ENCODE measurements around the genes ADSS1, ZBTB42 and CDCA4.

- RRBS: no CpG with 5 or more reads among the region's 14 CpGs
CAGE:
- cytosol, long polyA plus RNA: no peak
- long polyA plus RNA: no peak
- nucleus, long polyA plus RNA: no peak
Observed at GRCh38 chr14:104100331-104100991, 15.0 kb downstream of the ASPG start.

GRCh38 chr14:104138954-104139498 is 639 bp downstream of the KIF26A start:
- RRBS: 3% methylated on average over 24 of the region's 45 CpGs
CAGE:
- cytosol, long polyA plus RNA: no peak
- long polyA plus RNA: no peak
- nucleus, long polyA plus RNA: no peak

DNA sequence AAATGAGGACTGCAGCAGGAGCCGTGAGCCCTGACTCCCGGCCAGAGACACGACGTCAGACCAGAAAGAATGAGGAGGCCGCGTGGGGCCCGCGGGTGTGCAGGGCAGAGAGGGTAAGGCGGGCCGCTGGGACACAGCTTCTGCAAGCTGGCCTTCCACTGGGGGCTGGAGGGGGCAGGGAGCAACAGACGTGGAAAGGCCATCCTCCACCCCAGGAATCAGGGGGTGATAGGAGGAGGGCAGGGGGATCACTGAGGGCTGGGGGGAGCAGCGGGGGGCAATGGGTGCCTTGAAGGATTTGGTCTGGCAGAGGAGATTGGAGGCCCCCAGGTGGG is 6.8 kb downstream of the C14orf180 start:
- RRBS: no CpG with 5 or more reads among the region's 12 CpGs
CAGE:
- cytosol, long polyA plus RNA: no peak
- long polyA plus RNA: no peak
- nucleus, long polyA plus RNA: no peak

GRCh38 chr14:104656303-104656716 is 33.1 kb upstream of the INF2 start:
- RRBS: no CpG with 5 or more reads among the region's 20 CpGs
CAGE:
- cytosol, long polyA plus RNA: no peak
- long polyA plus RNA: no peak
- nucleus, long polyA plus RNA: no peak

DNA sequence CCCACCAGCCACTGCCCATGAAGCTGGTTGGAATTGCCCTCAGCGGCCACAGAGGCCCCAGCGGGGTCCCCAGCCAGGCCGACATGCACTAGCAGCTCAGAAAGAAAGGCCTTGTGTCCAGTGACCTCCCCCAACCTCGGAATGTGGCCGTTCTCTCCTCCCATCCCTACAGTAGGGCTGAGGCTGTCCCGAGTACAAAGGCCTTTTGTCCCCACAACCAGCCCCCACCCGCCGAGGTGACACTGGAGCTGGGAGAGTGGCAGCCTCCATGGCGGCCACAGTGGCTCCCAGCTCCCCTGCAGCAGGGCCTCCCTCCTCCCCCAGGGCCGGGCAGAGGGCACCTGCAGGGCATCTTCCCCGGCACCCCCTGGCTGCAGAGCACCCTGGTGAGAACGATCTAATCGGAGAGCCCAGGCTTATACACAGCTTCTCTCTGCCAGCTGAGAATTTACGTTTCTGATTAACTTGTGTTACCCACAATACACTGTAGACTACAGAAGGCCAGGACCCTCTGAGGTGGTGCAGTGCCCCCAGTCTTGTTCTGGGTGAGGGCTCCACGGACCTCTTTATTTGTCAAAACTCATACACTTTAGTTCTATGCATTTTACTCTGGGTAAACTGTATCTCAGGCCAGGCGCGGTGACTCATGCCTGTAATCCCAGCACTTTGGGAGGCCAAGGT is 23.2 kb upstream of the INF2 start:
- RRBS: no CpG with 5 or more reads among the region's 17 CpGs
CAGE:
- cytosol, long polyA plus RNA: no peak
- long polyA plus RNA: no peak
- nucleus, long polyA plus RNA: no peak

- RRBS: no CpG with 5 or more reads among the region's 17 CpGs
CAGE:
- cytosol, long polyA plus RNA: no peak
- long polyA plus RNA: no peak
- nucleus, long polyA plus RNA: no peak
Observed at GRCh38 chr14:104676699-104677169, 12.7 kb upstream of the INF2 start.

DNA sequence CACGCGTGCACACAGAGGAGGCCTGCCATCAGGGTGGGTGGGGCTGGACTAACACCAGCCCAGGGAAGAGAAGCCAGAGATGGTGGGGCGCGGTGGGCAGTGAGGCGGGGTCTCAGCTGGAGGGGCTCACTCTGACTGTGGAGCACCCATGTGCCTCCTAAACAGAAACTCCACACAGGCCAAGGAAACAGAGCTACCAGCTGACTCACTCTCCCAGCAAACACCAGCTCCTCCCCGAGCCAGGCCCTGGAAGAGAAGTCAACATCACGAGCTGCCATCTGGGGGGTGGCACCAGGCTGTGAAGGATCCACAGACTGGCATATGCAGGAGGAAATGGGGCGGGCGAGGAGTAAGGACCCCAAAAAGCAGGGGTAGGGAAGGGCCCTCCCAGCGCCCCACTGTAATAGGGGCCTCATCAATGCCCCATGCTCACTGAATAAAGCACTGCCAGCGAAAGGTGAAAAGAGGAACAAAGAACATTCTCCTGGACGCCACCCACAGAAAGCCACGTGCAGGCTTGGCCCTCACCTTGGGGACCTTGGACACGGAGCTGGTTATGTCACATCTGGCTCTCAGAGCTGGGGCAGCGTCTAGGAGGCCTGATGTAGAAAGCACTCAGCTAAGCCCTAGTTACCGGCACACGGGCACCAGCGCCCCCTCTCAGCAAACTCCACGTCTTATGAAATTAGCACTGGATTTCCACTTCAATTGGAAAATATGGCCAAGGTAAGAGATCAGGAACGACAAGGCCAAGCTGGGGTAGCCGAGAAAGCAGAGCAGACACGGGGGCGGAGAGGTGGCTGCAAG is 8.4 kb upstream of the INF2 start:
- RRBS: no CpG with 5 or more reads among the region's 23 CpGs
CAGE:
- cytosol, long polyA plus RNA: no peak
- long polyA plus RNA: no peak
- nucleus, long polyA plus RNA: no peak

GRCh38 chr14:104712365-104712709 is 11.7 kb upstream of the ADSS1 start:
- RRBS: 82% methylated on average over 4 of the region's 14 CpGs
CAGE:
- cytosol, long polyA plus RNA: no peak
- long polyA plus RNA: no peak
- nucleus, long polyA plus RNA: no peak

GRCh38 chr14:104723869-104724829 is at the start of gene ADSS1:
TSS of gene ADSS1 (plus strand) at chr14:104724229.
- RRBS: 2% methylated on average over 24 of the region's 84 CpGs
CAGE:
- cytosol, long polyA plus RNA: no peak
- long polyA plus RNA: no peak
- nucleus, long polyA plus RNA: no peak

- RRBS: no CpG with 5 or more reads among the region's 2 CpGs
CAGE:
- cytosol, long polyA plus RNA: no peak
- long polyA plus RNA: no peak
- nucleus, long polyA plus RNA: no peak
Observed at GRCh38 chr14:104734295-104734581, 10.2 kb downstream of the ADSS1 start.

- RRBS: no CpG with 5 or more reads among the region's 11 CpGs
CAGE:
- cytosol, long polyA plus RNA: no peak
- long polyA plus RNA: no peak
- nucleus, long polyA plus RNA: no peak
Observed at GRCh38 chr14:104770475-104771331, 17.8 kb downstream of the SIVA1 start.

GRCh38 chr14:104800104-104801206 is at the start of gene ZBTB42:
TSS of gene ZBTB42 (plus strand) at chr14:104801101.
- RRBS: 2% methylated on average over 61 of the region's 151 CpGs
CAGE:
- cytosol, long polyA plus RNA: no peak
- long polyA plus RNA: no peak
- nucleus, long polyA plus RNA: no peak

GRCh38 chr14:104804967-104806126 is 4.4 kb downstream of the ZBTB42 start:
- RRBS: no CpG with 5 or more reads among the region's 16 CpGs
CAGE:
- cytosol, long polyA plus RNA: no peak
- long polyA plus RNA: no peak
- nucleus, long polyA plus RNA: no peak

- RRBS: no CpG with 5 or more reads among the region's 9 CpGs
CAGE:
- cytosol, long polyA plus RNA: no peak
- long polyA plus RNA: no peak
- nucleus, long polyA plus RNA: no peak
Observed at GRCh38 chr14:104858736-104859413, 6.2 kb upstream of the CEP170B start.

DNA sequence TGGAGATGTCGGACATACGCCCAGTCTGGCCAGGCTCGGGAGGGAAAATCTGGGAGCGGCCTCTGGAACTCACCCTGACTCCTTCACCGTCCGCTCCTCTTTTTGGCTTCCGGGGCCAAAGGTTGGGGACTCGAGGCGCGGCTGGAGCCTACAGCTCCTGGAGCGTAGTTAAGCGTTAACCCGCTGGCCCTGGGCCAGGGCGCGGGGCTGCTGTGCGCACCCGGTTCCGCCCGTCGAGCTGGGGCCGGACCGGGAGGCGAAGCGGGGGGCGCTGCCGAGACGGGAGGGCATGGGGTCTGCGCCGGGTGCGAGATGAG is 410 bp upstream of the CEP170B start:
- RRBS: 1% methylated on average over 16 of the region's 30 CpGs
CAGE:
- cytosol, long polyA plus RNA: no peak
- long polyA plus RNA: no peak
- nucleus, long polyA plus RNA: no peak

GRCh38 chr14:104871908-104872322 is 6.8 kb downstream of the CEP170B start:
- RRBS: no CpG with 5 or more reads among the region's 27 CpGs
CAGE:
- cytosol, long polyA plus RNA: no peak
- long polyA plus RNA: no peak
- nucleus, long polyA plus RNA: no peak

GRCh38 chr14:104977080-104977483 is 1.1 kb downstream of the AHNAK2 start:
- RRBS: no CpG with 5 or more reads among the region's 6 CpGs
CAGE:
- cytosol, long polyA plus RNA: no peak
- long polyA plus RNA: no peak
- nucleus, long polyA plus RNA: no peak

GRCh38 chr14:105020736-105021577 is at the start of gene CDCA4:
TSS of gene CDCA4 (minus strand) at chr14:105021083.
- RRBS: 1% methylated on average over 28 of the region's 120 CpGs
CAGE:
- cytosol, long polyA plus RNA: no peak
- long polyA plus RNA: no peak
- nucleus, long polyA plus RNA: no peak

DNA sequence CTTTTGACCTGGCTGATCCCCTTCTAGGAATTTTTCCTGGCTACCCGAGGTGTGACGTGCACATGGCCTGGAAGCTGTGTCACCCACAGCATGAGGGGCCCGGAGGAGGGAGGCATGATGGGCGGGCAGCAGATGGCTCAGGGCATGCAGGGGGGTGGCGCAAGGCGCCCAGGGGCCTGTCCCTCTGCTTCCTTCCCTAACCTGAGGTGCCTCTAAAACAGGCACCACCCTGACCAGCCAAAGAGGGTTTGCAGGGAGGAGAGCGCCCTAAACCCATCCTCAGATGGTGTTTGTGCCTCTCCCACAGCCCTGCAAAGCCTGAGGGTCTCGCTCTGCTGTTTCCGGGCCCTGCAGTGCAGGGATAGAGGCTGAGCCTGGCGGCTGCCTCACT is 6.6 kb downstream of the GPR132 start:
- RRBS: no CpG with 5 or more reads among the region's 10 CpGs
CAGE:
- cytosol, long polyA plus RNA: no peak
- long polyA plus RNA: no peak
- nucleus, long polyA plus RNA: no peak

DNA sequence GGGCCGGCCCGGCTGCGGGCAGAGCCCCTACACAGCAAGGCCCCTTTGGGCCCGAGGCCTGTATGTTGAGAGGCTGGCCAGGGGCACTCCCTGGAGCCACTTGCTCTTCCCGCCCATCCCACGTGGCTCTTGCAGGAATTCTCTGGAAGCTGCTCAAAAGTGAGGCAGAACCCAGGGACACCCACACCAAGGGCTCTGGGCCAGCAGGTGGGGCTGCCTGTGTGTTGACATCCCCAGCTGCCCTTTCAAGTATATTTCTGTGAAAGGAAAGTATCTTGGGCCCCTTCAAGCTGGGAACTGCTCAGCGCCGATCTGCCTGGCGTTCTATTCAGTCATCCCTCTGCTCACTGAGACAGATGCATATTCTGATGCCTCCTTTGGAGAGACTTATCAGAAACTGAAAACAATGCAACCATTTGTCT is 6.1 kb downstream of the GPR132 start:
- RRBS: no CpG with 5 or more reads among the region's 9 CpGs
CAGE:
- cytosol, long polyA plus RNA: no peak
- long polyA plus RNA: no peak
- nucleus, long polyA plus RNA: no peak

All from IMR-90 (cell line).